SK-N-MC (cell line): ENCODE results near the genes AGA, CLDN22 and ING2.

DNA sequence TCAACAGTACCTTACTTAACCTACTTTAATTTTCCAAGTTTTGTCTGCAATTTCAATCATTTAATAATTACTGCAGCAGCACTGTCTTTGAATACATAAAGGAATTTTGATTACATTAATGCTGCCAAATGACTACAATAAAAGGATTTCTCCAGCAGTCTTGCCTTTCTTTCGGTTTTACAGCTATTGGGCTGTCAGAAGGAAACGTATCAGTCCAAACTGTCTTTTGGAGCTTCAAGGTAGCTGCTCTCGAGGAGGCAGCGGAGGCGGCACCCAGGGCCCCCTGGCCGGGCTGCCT is 752 bp downstream of the HPGD start:
- RRBS = no CpG with 5 or more reads among the region's 6 CpGs

- RRBS = no CpG with 5 or more reads among the region's 4 CpGs
These were observed 617 bp upstream of the HPGD start for GRCh38 chr4:174523004-174523206.

DNA sequence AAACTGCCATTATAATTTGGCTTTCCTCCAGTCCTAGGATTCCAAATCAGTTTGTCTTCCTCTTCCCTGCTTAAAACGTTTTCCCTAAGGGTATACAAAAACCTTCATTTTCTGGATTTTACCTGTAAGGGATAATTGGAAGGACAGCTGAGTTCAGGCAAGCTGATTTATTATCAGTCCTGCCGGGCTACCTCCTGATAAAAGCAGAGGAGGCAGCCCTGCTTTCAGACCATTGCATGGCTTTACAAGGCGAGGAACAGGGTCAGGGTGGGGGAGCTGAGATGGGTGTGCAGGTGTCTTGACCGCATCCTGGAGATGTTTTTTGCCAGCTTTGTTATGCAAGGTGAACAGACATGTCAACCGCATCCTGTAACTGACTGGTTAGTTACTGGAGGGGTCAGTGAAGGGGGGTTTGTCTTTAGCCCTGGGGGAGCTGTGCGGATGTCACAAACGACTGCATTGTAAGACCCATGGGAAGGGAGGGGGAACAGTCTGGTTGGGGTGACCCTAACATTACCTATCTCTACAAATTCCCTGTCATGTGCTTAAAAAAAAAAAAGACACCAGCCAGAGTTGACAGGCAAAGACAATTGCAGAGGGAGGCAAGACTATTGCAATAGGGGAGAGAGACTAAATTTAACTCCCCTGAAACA is 10.0 kb downstream of the ADAM29 start:
- RRBS = no CpG with 5 or more reads among the region's 7 CpGs

DNA sequence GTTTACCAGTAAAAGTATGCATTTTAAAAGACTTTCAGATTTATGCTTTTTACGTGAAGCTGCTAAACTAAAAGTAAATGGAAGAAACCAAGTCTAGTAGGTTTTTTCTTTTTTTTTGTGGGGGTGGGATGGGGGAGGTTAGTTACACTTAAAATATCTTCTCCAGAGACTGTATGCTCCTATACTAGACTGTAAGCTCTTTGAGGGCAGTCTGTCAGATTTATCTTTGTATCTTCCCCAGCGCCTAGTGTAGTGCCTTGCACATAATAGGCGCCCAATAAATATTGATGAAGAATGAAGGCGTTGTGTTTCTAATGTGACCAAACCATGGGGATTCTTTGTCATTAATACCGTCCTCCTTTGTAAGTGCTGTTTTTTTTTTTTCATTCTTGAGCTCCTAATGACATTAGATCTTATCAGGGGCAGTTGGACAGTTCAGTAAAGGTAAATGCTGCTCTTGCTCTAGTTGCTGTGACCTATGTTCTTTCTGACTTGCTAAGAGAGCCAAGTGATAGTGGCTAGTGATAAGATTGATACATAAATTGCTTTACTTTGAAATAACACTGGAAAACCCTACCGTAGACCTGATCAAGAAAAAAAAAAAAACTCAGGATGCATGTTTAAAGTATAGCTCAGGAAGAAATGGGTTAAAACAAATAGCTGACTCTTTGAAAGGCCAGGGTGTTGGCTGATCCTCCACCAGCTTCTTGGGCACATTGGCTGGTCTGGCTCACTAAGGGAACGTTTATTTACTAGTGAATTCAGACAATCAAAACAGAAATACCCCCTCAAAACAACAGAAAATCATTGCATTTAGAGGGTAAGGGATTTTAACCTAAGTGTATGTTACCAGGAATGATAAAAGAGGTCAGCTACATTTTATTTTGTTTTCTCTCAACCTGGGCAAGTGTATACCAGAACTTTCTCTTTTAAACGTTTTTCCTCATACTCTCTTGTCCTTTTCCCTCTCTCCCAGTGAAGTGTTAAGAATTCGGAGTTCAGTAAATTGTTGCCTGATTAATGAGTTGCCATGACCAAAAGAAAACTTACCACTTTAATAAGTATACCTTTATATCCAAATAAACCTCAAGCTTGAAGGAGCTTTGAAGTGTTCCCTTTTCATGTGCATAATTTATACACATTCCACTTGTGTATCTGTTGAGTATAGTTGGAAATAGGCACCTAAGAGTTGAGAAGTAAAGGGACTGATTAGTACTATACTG is 12.6 kb downstream of the SPCS3 start:
- RRBS = no CpG with 5 or more reads among the region's 9 CpGs

GRCh38 chr4:176380582-176381295 is 61.0 kb downstream of the SPCS3 start:
- RRBS = no CpG with 5 or more reads among the region's 8 CpGs

- RRBS = no CpG with 5 or more reads among the region's 5 CpGs
These were observed 119.8 kb downstream of the SPCS3 start for GRCh38 chr4:176439436-176440105.

DNA sequence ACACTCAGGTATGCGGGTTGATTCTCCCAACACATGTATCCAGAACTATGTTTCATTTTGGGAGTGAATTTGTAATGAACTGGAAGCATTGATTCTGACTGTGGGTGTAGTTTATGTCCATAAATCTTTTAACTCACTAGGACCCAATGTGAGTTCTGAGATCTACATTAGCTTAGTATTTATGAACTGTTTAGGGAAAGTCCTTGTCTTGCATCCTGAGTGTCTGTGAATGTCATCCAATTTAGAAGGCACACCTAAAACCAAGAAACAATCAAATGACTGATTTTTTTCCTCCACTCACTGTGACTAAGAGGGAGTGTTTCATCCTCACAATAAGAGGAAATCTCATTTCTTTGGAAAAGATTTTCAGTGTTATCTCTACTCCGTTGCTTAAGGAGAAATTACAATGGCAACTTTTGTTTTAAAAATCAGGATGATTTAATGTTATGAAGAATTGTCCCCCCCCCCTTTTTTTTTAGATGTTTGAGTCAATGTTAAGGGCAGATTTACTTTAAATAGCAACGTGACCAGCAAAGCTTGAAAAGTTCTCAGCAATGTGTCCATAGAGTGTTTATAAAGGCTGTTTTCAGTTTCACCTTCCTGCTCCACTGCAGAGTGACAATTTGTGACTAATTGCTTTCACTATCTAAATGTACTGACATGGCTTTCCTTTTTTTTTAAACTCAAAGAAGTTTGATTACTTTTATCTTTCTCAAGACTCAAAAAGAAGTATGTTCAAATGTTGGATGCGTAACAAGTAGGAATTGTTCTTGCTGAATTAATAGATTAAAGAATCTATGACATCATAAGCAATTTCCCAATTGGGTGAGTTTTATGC is 173.0 kb downstream of the SPCS3 start:
- RRBS = no CpG with 5 or more reads among the region's 4 CpGs

- RRBS = no CpG with 5 or more reads among the region's 11 CpGs
These were observed 1.2 kb downstream of the VEGFC start for GRCh38 chr4:176791389-176792087.

GRCh38 chr4:176793991-176794838 is 1.5 kb upstream of the VEGFC start:
- RRBS = no CpG with 5 or more reads among the region's 4 CpGs

- RRBS = no CpG with 5 or more reads among the region's 61 CpGs
These were observed at the start of gene AGA for GRCh38 chr4:177441782-177442649. TSS of gene AGA (minus strand) at chr4:177442437.

- RRBS = no CpG with 5 or more reads among the region's 10 CpGs
These were observed 595.6 kb upstream of the AGA start for GRCh38 chr4:178037852-178038198.

DNA sequence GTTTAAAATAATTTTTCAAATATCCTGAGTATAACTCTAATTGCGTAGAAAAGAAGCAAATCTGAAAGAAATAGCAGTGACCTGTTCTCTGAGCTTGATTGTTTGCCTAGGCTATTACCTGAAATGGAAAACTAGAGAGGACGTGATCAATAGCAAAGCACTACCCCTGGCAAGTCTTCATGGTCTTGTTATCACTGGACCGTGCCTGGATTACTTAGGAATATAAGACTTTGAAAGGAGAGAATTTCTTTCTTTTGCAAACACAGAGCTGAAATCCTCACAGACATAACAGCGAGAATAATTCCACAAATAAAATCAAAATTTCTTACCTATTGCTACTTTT is 880.6 kb upstream of the AGA start:
- RRBS = no CpG with 5 or more reads among the region's 4 CpGs

- RRBS = no CpG with 5 or more reads among the region's 16 CpGs
These were observed 3.3 kb downstream of the TENM3 start for GRCh38 chr4:182246458-182246946.

DNA sequence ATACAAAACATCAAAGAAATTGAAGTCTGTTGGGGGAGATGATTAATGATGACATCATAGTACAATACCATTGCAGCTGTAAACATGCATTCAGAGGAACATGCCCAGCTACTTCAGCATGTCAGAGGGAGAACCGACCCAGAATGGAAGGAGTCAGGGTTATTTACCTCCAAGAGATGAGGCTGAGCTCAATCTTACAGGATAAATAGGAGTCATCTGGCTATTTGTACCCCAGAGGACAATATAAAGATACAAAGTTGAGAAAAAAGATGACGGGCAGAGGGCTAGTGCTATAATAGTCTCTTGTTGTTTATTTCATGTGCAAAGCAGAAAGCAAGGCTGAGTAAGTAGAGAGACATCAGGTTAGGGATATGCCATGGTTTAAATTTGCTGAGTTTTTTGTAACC is 290.9 kb downstream of the TENM3 start:
- RRBS = no CpG with 5 or more reads among the region's 2 CpGs

GRCh38 chr4:183320053-183320330 is at the start of gene CLDN22:
TSS of gene CLDN22 (minus strand) at chr4:183320276.
- RRBS = no CpG with 5 or more reads among the region's 1 CpG

DNA sequence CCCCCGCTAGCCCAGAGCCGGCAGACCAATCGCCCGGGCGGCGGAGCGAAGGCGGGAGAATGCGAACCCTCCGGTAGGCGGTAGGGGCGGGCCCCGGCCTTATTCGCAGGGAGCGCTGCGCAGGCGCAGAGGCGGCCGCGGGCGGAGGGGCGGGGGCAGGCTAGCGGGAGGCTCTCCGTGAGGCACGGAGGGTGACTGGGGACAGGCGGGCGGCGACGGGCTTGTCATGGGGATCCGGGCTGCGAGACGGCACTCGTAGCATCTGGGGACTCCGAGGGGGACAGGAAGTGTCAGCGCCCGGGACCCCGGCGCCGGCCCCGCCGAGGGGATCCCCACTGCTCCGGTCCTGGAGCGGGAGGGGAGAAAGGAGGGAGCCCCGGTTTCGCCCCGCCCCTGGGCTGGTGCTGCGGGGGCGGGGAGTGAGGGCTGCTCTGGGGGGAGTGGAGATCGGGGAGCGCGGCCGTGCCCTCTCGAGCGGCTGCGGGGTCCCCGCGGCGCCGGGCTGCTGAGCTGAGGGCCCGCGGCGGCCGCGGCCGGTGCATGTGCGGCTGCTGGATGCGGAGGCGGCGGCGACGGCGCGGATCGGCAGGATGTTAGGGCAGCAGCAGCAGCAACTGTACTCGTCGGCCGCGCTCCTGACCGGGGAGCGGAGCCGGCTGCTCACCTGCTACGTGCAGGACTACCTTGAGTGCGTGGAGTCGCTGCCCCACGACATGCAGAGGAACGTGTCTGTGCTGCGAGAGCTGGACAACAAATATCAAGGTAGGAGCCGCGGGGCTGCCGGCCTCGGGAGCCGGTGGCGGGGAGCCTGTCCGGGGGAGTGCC is at the start of gene ING2:
Gene ING2 (plus strand): TSS at position 453 of the 825 bp plus-strand sequence.
- RRBS = under 1% methylated on average over 33 of the region's 94 CpGs

- RRBS = no CpG with 5 or more reads among the region's 27 CpGs
These were observed 39.6 kb downstream of the RWDD4 start for GRCh38 chr4:183619091-183619987.

DNA sequence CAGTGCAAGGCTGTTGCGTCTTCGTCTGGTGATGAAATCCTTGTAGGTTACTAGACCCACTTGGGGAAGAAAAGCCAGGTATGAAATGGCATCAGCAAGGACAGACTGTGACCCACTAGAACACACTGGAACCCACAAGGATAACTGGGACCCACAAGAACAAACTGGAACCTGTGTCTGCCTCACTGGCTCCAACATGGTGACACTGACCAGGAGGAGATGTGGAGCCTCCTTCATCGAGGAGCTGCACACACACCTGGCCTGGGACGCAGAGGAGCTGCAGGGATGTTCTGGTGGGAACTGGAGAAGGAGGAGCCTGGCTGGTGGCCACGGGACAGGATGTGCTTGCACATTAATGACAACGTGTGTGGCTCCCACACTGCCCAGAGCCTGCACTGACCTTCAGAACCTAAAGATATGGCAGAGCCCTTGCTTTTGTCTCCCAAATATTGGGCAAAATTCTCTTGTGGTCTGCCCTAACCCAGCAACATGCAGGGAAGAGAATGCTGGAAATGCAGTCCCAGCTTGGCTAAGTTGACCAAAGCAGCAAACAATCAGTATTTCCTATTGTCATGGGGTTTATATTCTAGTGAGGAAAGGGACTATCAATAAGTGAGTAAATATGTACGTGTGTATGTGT is 105.3 kb downstream of the TRAPPC11 start:
- RRBS = no CpG with 5 or more reads among the region's 7 CpGs

- RRBS = no CpG with 5 or more reads among the region's 13 CpGs
These were observed 98.8 kb upstream of the STOX2 start for GRCh38 chr4:183806187-183806769.

DNA sequence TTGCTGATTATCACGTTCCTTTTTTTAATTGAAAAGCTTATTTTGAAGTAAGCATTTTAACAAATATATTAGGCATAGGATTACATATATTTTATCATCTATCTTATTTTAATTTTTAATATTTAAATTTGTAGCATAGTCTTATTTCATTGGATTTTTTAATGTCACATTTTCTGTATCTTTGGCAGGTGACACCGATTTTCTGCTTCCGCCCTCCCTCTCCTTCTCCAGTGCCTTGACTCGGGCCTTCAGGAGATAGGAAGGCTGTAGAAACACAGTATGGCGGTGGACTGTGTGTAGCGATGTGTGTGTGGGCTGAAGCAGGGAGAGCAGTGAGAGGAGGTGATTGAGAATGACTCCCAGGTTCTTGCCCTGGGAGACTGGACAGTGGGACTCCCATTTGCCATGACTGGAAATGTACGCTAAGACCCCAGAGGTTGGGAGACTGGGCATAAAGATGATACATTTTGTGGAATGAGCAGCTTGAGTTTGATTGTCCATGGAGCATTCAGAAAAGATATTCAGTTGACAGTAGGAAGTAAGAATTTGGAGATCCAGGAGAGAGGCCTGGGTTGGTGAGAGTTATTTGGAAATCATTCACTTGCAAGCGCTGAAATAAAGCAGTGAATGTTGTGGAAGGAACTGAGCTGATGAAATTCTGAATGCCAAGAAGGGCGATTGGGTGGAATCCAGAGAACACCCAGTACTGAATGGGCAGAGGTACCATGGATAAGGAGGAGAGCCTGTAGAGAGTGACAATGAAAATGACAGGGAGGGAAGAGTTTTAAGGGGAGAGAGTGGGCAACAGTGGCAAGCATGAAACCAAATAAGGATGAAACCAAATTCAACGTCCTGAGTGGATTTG is 6.9 kb upstream of the STOX2 start:
- RRBS = no CpG with 5 or more reads among the region's 10 CpGs